ENCODE results near the genes BMP2, TMX4 and SLX4IP.

GRCh38 chr20:6008121-6008821, 2.3 kb downstream of the CRLS1 start:
- PRO-cap: no peak

DNA sequence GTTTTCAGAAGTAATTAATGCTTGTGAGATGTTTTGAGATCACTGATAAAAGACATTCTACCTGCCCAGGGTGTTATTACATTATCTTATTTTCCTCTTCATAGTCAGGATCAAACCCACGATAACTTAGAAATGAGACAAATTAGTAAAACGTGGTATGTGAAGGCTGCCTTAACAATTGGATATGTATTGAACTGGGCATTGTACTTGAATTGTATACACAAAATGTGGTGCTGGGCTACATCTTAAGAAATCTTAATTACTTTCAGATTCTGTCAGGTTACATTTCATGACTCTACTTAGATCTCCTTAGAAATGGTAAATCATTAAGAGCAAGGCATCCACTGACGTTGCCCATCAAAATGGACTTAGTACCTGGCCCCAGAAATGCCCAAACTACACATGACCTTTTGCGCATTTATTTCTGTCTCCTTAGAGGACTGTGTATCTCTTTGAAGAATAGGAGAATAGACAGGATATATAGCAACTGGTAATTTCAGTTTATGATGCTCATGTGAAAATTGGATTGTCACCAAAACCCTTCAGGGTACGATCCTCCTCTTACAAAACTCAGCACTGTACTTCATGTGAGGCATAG, 61.6 kb upstream of the BMP2 start:
- PRO-cap: no peak

DNA sequence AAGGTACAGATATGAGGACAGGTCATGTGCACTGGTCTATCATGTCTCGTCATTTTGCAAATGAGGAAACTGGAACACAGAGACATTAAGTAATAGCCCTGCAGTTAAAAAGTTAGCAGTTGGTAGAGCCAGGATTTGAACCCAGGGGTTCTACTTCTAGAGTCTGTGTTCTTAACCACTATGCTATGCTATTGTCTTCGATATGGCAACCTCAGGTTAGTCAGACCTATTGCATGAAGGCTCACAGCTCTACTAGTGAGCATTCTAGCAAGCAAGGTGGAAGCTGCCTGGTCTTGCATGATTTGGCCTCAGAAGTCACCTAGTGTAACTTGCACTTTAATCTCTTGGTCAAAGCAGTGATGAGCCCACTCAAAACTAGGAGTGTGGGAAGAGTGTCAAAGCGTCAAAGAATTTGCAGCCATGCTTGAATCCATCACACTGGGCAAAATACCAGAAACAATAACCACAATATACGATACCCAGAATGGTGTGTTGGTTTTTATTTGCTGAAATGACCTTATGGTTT, 20.5 kb upstream of the BMP2 start:
- PRO-cap: no peak

DNA sequence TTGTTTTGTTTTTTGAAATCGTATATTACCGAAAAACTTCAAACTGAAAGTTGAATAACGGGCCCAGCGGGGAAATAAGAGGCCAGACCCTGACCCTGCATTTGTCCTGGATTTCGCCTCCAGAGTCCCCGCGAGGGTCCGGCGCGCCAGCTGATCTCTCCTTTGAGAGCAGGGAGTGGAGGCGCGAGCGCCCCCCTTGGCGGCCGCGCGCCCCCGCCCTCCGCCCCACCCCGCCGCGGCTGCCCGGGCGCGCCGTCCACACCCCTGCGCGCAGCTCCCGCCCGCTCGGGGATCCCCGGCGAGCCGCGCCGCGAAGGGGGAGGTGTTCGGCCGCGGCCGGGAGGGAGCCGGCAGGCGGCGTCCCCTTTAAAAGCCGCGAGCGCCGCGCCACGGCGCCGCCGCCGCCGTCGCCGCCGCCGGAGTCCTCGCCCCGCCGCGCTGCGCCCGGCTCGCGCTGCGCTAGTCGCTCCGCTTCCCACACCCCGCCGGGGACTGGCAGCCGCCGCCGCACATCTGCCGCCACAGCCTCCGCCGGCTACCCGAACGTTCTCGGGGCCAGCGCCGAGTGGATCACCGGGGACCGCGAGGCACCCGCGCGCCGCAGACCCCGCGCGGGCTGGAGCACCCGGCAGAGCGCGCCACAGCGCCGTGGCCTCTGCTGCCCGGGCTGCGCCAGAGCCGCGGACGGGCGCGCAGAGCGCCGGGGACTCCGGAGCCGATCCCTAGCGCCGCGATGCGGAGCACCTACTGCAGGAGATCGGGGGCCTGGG, at the start of gene BMP2:
Gene BMP2 (plus strand): TSS at position 395 of the 770 bp plus-strand sequence.
- PRO-cap: no peak

DNA sequence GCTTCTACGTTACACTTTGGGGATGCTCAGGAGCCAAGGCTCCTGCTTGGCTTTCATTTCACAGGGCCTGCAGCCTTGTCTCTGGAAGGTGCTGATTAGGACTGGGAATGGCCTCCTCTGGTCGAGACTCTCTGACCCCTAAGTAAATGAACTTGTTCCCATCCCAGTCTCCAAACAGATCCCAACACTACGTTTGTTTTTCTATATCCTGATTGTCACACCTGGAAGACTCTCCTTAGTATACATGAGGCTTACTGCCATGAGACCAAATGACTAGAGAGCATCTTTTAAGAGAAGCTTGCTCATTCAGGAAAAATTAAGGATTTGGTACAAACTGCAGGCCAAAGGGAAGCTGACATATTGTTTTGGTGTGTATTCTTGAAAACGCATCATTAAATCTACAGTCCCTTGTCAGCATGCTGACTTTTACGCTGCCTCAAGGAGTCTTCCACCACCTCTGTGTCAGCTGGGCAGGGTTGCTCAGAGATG, 37.7 kb downstream of the TMX4 start:
- PRO-cap: no peak

DNA sequence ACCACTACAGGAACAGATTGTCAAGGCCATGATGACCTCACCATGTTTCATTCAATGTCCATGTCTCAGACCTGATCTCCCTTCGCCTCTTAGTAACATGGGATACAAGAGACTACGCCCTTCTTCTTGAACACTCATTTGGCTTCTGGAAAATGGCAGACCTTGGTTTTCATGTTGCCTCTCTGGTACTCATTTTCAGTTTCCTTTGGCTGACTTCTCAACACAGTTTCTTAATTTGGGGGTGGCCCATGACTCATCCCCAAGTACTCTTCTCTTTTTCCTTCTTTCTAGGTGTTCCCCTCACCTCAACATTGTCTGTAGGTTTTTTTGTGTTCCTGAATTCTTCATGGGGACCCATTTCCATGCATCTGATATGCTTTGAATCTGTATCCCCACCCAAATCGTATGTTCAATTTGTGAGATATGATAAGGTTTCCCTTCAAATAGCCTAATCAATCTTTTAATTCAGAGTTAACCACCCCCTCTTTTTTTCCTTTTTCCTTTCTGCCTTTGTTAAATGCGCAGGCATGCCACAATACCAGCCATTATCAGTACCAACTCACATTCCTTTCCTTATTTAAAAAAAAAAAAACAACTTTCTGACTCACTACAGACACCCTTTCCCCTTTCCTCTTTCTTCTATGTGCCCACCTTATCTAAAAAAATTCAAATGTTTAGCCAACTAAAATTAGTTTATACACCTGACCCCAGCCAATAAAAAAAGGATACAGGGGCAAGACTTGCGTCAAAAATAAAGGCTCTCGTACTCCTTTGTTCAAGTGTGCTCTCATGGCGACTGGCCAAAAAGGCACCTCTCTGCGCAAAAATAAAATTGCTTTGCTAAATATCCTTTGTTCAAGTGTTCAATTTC, 22.4 kb downstream of the TMX4 start:
- PRO-cap: no peak

DNA sequence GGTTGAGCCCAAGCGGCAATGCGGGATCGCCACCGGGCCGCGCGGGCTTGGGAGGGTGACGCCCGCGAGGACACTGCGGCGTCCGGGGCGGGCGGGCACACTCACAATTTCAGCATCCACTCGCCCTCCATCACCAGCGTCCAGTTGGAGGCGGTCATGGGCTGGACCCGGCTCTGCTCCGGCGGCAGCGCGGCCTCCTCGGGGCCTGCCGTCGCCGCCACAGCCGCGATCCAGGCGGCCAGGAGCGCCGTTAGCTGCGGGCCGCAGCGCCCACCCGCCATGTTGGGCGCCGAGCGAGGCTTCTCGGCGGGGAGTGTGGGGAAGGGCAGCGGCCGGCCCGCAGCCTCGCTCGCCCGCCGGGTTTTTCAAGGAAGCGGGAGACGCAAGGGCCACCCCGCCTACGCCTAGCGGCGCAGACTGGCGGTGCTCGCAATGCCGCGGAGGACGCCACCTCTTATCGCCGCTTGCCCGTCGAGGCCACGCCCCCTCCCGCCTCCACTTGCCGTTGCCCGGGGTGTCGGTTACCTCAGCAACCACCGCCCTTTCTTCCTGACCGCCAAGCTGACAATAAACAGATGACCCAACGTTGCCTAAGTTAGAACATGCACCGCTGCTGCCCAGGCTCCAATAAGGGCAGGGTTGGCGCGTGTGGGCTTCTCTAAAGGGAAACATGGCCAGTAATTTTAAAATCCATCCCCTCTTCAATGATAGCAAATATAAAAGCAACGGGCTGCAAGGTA, at the start of gene TMX4:
Gene TMX4 (minus strand): TSS at position 429 of the 740 bp plus-strand sequence.
- PRO-cap: bidirectional peak, plus-strand start at position 532 of the sequence, minus-strand start at position 429 of the sequence

- PRO-cap: no peak
Observed at GRCh38 chr20:8132581-8133427, 738 bp downstream of the PLCB1 start.

DNA sequence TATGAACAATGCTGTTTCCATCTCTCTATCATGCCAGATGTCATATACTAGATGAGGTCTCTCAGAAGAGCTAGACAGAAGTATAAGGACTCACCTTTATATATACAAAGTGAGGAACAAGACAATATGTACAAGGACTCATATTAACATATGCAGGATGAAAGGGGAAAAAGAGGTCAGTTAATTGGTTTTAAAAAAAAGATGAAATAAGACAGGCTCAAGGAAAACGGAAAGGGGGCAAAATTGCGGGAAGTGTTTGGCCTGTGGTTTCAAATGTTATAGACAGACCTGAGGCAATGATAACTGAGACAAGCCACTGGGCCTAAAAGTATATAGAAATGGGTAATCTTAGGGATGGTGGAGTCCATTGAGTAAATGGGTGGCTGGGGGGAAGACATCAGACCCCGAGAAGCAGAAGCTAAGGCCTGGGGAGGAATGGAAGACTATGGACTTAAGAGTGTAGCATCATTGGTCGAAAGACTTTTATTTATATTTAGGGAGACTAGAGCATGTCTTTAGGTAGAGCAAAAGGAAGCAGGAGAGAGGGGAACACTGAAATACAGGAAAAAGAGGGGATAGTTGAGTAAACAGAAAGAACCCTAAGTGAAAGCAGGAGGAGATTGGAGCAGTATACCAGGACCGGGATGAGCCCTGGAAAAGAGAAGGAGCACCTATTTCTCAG, 106.6 kb downstream of the PLCB1 start:
- PRO-cap: no peak

- PRO-cap: no peak
Observed at GRCh38 chr20:8544786-8545588, 412.9 kb downstream of the PLCB1 start.

- PRO-cap: no peak
Observed at GRCh38 chr20:8933677-8933911, 135.3 kb upstream of the PLCB4 start.

DNA sequence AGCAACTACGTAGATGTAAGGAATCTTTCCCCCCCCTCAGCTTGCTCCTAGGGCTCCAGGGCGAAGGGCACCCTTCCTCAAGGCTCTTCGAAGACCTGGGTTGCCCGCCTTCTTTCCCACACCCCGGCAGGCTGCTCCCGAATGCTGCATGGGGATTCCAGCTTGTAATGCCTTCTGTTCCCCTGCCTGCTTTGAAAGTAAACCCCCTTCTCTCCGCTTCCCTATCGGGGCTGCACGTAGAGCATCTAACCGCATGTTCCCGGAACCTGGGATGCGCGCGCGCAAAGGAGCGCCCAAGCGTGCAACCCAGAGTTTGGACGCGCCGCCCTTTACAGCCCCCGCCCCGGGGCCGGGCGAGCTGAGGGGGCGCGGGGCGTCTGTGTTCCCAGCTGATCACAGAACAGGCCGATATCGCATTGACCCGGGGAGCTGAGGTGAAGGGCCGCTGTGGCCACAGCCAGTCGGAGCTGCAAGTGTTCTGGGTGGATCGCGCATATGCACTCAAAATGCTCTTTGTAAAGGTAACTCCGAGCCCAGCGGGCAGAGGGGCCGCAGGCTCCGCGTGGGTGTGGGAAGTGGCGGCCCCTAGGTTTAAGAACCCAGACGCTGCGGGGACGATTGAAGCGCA, 1.3 kb downstream of the LAMP5 start:
- PRO-cap: no peak

DNA sequence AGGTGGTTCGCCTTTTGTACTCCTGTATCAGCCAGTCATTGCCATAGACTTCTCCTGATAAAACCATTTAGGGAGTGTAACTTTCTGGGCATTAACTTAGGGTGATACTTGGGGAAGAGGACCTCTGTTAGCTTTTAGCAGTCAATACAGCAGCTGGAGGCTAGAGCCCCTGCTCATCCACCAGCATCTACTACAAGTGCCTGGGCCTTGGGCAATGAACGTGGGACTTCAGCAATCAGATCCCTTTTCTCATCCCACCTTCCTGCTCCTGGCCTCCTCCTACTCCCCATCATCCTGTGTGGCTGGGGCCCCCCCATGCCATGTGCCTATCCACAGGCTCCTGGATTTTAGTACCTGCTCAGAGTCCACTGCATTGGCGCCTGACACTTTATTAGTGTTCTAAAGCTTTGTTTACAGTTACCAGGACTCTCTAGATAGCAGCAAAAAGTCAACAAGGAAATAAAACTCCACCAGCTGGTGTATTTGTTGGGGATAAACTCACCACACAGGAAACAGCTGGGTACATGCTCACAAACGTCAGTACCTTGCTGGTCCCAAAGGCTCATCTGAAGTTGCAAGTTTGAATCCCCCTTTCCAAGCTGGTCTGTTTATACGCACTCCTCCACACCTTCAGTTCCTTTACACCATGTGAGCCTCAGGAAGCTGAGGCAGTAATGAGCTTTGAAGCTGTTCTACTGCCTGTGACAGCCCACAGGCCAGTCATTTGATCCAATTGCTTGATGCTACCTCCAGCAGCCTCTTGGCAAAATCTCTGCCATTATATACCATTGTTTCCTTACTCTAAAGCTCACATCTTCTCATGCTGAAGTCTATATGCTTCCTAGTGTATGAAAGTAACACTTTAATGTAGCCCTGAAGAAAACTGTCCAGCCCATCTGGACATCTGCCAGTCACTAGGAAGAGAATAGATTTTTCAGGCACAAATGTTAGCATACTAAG, 76.4 kb downstream of the ANKEF1 start:
- PRO-cap: no peak

- PRO-cap: no peak
Observed at GRCh38 chr20:10423681-10424178, 10.3 kb downstream of the MKKS start.

- PRO-cap: bidirectional peak, plus-strand start at chr20:10435266, minus-strand start at chr20:10435039
Observed at GRCh38 chr20:10434913-10435662, at the start of gene SLX4IP. TSS of gene SLX4IP (plus strand) at chr20:10435305.

DNA sequence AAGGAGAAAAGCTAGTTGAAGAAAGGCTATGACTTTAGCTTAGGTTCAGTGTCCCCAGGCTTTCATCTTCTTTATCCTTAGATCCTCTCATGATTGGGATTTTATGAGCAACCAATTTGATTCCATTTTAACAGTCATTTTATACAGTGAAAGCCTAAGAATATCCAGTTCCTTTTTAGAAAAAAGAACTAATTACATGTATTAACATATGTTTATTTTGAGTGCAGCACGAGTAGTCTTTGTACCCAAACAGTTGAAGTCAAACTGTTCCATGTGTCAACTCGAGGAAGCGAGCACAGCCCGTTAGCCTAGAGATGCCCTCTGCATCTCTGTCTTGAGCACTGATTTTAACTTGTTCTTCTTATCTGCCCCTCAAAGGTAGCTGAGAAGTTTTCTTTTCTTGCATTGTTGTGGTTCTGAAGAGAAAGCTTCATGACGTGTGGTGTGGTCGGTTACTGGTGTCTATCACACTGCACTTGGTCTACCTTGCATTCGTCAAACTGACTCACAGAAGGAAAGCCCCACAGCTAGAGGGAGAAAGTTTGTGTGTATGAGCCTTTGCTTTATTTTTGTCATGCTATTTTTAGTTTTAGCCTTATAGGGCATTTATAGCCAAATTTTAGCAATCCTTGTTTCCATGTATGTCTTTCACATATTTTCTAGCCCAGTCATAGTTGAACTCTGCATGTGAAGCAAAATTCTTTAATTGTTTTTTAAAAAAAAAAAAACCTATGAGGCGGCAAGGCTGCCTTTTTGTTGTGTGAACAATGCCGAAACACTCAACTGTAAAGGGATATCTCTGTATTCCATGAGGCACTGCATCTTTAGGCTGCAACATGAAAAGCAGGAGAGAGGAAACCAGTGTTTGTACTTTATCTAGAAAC, 115.1 kb downstream of the JAG1 start:
- PRO-cap: no peak

DNA sequence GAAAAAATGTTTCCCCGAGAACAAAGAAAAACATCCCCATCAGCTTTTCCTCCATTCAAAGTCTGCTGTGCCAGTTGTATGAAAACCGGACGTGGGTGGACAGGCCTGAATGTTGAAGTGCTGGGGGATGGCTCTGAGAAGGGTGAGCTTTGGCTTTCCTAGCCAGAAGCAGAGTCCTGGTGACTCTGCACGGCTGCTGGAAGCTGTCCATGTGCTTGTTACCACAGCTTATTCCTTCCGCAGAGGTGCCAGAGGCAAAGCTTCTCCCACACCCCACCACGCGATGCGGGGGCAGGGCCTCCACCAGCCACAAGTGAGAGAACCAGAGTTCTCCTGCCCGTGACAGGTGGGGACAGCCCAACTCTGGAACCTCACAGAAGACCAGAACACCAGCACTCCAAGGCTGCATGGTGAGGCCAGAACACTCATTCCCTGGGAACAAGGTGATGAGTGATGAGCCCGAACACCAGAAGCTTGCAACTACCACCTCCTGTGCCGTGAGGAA, 36.8 kb downstream of the JAG1 start:
- PRO-cap: no peak

- PRO-cap: no peak
Observed at GRCh38 chr20:10638301-10638821, 35.4 kb downstream of the JAG1 start.

- PRO-cap: no peak
Observed at GRCh38 chr20:10646656-10647356, 27.0 kb downstream of the JAG1 start.

- PRO-cap: no peak
Observed at GRCh38 chr20:10653330-10654193, 20.2 kb downstream of the JAG1 start.

Data from SP-49 (cell line).